Panc1 (cell line): Measurements from ENCODE around the genes CCDC77 and NINJ2.

GRCh38 chr12:76257-76603, 9.7 kb downstream of the IQSEC3 start:
- RRBS, 2 experiments = no CpG with 5 or more reads among the region's 8 CpGs

DNA sequence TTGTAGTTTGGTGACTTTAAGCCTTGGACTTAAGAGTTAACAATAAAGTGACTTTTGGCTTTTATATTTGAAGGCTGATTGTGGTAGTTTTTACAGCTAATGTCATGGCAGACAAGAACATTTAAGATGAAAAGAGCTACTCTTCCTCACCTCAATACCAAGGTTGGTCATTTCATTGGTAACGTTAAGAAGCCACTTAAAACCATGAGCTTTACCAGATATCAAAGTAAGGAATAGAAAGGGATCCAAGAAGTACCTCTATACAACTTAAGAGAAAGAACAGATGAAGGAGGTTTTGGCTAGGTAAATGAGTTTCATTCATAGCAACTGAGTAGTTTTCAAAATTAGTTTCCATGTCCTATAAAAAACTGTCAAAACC, 23.7 kb upstream of the SLC6A13 start:
- RRBS, 2 experiments = no CpG with 5 or more reads among the region's 1 CpG

DNA sequence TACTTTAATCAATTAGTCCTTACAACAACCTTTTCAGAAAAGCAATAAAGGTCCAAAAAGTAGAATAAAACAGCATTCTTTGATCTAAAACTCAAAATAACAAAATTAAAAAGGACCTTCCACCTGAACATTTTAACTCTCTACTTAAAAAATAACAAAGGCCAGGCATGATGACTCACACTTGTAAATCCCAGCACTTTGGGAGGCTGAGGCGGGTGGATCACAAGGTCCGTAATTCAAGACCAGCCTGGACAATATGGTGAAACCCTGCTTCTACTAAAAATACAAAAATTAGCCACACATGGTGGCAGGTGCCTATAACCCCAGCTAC, 30.6 kb downstream of the KDM5A start:
- RRBS, 2 experiments = no CpG with 5 or more reads among the region's 2 CpGs

DNA sequence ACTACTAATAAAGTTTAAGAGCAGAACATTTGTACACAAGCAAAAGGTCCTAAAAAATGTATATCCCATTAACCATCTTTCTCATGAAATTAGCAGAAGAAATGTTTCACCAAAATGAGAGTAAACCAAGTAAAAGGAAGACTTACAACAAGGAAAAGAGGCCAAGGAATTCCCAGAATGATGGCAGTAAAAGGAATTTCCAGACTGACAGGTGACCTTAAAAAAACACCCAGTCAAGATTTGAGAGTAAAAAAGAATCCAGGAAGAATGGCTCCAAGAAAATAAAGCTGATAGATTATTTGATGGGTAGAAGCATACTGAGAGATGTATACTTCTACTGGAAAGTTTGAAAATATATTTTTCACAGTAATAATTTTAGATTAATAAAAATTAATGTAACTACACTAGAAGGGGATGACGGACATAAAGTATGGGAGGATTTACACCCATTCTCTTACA, 11.5 kb downstream of the KDM5A start:
- RRBS, 2 experiments = no CpG with 5 or more reads among the region's 1 CpG

- RRBS, 2 experiments = 36% methylated on average over 1 of the region's 46 CpGs; no CpG with 5 or more reads in 1 of the 2 experiments
Measured at GRCh38 chr12:401263-402072, at the start of gene CCDC77. Gene CCDC77 (plus strand): TSS chr12:401644.

DNA sequence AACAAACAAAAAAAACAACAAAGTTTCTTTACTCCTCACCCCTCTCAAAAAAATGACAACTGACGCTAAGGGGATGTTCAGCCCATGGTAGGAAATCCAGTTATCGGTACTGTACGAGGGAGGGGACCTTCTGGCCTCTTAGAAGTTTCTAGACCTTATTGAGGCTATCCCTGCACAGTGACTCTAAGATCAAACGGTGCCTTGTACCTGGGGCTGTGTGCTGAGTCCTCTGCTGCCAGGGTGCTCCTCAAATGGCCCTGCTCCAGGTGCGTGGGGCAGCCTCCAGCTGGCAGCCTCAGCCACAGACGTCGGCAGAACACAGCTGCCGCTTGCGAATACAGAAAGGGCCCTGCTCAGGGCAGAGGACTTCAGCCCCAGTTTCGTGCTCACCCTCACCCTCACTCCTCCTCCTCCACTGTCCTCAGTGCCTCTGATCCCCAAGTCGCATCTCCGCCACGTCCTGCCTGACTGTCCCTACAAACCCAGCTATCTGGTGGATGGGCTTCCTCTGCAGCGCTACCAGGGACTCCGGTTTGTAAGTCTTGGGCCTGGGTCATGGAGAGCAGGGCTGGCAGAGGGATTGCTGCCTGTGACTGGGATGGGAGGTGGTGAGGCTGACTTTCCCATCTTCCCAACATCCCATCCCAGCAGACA, 90.9 kb downstream of the B4GALNT3 start:
- RRBS, 2 experiments = no CpG with 5 or more reads among the region's 15 CpGs

DNA sequence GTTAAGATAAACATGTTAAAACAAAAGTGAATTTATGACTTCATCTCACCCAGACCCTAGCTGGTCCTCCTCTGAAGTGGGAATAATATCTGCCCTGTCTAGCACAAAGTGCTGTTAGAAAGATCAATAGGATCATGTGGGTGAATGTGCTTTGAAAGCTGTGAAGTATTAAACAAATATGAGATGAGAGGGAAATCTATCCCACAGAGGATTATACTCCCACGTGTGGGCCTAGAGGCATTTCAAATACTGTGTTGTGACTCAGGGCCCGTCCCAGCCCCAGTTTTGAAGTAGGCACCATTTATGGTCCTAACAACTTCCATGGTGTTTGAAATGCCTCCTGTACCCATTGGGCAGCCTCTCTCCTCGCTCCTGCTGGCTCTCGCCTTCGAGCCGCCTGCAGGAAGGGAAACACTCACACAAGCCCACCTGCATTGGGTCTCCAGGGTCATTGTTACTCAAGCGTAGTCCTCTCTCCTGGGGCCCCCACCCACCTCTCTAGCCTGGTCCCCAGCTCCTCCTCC, 88.4 kb downstream of the NINJ2 start:
- RRBS, 2 experiments = no CpG with 5 or more reads among the region's 7 CpGs

GRCh38 chr12:662580-663732, at the start of gene NINJ2:
Gene NINJ2 (minus strand): TSS chr12:663445.
- RRBS, 2 experiments = 26 to 32% methylated on average over 4 of the region's 22 CpGs

DNA sequence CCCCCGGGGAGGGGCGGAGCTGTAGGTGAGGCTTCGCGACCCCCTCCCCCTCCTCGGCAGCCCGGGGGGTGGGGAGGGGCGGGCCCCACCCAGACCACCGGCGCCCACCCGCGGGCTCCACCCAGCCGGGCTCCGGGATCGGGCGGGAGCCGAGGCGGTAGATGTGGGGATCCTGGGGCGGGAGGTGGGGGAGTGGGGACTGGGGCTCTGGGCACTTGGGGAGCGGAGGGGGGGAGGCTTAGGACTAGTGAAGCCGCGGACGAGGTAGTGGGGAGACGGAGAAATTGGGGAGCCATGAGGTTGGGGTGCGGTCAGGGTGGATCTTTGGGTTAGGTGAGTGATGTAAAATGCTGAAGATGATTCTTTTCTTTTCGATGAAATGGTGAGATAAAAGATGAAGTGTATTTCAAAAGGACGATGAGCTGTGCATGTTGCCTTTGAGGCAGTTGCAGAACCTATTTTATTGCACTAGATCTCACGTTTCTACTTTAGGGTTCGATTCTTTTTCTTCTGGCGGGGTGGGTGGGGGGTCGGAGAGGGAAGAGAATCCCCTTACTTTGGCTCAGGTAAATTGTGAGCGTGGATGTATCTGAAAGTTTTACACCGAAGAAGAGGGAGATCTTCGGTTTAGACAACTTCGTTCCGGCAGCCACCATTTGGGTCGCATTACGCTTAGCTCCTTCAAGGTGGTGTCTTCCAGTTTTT, 592 bp downstream of the ERC1 start:
- RRBS, 2 experiments = under 1 to 2% methylated on average over 6 to 7 of the region's 37 CpGs

- RRBS, 2 experiments = no CpG with 5 or more reads among the region's 2 CpGs
Measured at GRCh38 chr12:1022923-1023525, 32.0 kb downstream of the ERC1 start.

DNA sequence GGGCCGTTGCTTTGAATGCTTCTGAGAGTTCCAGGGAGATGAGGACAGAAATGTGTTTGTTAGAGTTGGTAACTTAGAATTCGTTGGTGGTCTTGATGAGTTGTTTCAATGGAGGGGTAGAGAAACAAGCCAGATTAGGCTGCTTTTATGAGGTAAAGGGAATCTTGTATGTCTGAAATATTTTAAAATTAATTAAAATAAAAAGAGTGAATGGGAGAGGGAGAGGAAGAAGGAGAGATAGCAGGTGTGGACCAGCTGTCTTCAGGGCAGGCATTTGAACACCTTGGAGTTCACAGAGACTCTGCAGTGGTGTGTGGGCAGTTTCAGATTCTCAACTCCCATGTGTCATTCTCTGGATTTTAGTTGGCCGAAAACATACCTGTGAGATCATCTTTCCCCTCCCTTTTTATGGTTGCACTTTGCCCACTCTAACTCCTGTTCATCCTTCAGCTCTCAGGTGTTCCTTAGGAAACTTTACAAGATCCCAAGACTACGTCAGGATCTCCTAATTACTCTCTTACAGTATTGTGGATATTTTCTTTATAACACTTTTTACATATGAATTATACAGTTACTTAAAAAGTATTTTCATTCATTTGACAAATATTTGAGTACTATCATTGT, 108.1 kb downstream of the ERC1 start:
- RRBS, 2 experiments = no CpG with 5 or more reads among the region's 4 CpGs

DNA sequence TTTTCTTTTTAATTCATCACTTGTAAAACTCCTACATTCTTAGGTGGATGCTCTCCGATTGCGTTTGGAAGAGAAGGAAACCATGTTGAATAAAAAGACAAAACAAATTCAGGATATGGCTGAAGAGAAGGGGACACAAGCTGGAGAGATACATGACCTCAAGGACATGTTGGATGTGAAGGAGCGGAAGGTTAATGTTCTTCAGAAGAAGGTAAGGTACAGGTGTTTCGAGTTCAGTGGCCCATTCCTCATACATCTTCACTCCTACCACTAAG, 150.5 kb downstream of the ERC1 start:
- RRBS, 2 experiments = no CpG with 5 or more reads among the region's 4 CpGs

DNA sequence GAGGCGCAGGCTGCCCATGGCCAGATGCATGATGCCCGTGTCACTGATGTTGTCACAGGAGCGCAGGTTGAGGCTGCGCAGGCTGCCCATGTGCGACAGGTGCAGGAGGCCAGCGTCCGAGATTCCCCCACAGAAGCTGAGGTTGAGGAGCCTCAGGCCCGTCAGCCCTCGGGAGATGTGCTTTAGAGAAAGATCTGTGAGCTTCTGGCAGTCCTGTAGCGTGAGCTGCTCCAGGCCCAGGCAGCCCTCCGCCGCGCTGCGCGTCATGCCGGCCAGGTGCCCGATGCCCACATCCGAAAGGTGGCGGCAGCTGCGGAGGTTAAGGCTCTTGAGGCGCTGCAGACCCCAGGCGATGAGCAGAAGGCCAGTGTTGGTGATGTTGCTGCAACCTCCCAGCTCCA, 1.2 kb downstream of the FBXL14 start:
- RRBS, 2 experiments = no CpG with 5 or more reads among the region's 22 CpGs

DNA sequence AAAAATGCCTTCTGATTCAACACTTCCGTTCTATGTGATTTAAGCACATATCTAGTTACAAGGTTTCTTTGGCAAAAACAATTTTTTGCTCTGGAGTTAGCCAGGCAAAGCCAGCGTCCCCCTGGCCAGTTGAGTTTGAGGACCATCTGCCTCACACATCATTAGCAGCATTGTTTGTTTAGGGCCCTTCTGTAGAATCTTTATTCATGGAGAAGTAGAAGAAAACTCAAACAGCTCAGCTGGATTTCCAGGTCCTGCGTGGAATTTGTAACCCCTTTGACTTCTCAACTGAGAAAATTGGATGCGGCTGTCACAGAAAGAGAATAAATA, 17.1 kb upstream of the WNT5B start:
- RRBS, 2 experiments = no CpG with 5 or more reads among the region's 4 CpGs

GRCh38 chr12:1632498-1633090, 3.6 kb downstream of the WNT5B start:
- RRBS, 2 experiments = 82 to 84% methylated on average over 5 to 6 of the region's 17 CpGs

DNA sequence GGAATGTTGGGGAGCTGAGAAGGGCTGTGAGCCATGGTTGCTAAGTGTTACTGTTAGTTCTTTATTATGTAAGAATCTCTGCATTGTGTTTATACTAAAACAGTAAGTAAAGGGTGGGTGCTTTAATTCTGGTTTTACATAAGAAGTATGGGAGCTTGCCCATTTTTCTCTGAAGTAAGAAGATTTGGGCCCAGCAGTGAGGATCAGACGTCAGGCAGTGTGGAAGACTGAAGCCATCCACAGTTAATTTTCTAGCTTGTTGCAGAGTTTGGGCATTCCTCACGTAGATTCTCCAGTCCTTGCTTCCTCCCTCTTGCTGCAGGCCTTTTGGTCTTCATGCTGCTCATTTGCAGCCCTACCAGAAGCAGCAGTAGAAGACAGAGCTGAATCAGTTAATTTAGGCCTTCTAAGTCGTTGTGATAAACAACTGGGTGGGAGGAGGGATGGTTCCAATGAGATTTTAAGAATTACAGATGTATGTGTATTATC, 21.4 kb downstream of the WNT5B start:
- RRBS, 2 experiments = no CpG with 5 or more reads among the region's 3 CpGs

- RRBS, 2 experiments = 4 to 15% methylated on average over 15 to 17 of the region's 60 CpGs
Measured at GRCh38 chr12:1662557-1663585, 28.0 kb upstream of the ADIPOR2 start.

DNA sequence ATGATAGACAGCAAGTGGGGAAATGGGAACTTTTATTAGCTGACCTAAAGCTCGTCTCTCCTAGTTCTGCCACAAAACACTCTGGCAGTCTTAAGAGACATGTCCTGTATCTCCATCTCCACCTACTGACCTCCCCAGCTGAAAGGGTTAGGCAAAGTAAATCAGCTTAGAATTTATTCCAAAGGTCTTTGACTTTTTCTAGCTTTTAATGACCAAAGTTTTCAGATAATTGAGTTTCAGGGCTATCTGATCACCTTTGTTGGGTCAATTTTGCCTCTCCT, 9.4 kb upstream of the ADIPOR2 start:
- RRBS, 2 experiments = no CpG with 5 or more reads among the region's 1 CpG

GRCh38 chr12:1788000-1788406, 32.4 kb upstream of the LRTM2 start:
- RRBS, 2 experiments = no CpG with 5 or more reads among the region's 7 CpGs

- RRBS, 2 experiments = no CpG with 5 or more reads among the region's 29 CpGs
Measured at GRCh38 chr12:1921961-1922448, 3.6 kb upstream of the CACNA2D4 start.